ENCODE measurements around the genes DEFB129, TMEM74B and FKBP1A.

- PRO-cap = no peak
Observed at GRCh38 chr20:226906-227333, at the start of gene DEFB129. Gene DEFB129, plus strand, starts transcription at chr20:227258.

- PRO-cap = no peak
Observed at GRCh38 chr20:300159-300952, 3.0 kb downstream of the ZCCHC3 start.

DNA sequence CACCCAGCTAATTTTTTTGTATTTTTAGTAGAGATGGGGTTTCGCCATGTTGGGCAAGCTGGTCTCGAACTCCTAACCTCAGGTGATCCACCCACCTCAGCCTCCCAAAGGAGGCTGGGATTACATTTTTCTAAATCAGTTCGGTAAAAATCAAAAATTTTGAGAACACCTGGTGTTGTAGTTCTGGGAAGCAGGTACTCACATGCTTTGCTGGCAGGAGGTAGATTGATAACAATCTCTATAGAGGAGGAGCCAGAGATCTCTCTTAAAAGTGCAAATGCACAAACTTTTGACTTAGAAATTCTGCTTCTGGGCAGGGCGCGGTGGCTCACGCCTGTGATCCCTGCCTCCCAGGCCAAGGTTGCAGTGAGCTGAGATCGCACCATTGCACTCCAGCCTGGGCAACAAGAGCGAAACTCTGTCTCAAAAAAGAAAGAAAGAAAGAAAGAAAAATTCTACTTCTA lies 14.6 kb upstream of the TRIB3 start:
- PRO-cap = no peak

GRCh38 chr20:413591-413916 lies 5.5 kb downstream of the RBCK1 start:
- PRO-cap = no peak

DNA sequence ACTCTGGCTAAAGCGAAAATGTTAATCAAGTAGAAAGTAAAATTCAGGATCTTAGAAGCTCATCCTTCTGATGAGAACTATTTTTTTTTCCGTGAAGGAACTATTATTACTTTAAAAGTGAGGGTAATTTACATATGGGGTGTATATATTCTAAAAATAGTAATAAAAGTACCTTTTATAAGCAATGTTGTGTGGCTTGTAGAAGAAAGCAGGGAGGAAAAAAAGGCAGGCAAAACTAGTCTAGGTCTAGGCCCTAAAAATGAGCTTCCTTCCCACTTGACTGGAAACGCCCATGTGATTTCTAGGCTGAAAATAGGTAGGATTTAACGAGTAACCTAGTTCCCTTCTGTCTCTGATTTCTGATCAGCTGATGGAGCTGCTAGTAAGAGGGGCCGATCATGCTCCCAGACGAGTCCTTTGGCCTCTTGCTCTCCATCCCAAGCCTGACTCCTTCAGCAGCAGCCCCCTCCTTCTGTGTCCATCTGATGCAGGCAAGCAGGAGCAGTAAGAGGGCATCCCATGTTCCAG lies 24.6 kb downstream of the TBC1D20 start:
- PRO-cap = no peak

DNA sequence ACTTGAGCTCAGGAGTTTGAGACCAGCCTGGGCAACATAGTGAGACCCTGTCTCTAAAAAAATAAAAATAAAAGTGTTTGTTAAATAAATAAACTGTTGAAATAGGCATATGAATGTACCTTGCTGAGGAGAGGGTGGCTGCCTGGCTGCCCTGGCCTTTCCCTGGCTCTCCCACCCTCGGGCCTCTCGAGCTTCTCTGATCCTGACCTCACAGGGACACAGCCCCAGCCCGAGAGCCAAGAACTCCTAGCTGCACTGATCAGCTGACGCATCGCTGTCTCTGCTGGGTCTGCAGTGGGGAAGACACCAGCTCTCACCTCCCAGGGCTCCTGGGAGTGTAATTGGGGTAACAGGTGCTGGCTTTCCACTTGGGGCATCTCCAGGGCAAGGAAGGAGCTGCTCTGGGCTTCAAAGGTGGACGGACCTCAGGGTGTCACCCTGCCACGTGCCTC lies 7.0 kb downstream of the TCF15 start:
- PRO-cap = no peak

DNA sequence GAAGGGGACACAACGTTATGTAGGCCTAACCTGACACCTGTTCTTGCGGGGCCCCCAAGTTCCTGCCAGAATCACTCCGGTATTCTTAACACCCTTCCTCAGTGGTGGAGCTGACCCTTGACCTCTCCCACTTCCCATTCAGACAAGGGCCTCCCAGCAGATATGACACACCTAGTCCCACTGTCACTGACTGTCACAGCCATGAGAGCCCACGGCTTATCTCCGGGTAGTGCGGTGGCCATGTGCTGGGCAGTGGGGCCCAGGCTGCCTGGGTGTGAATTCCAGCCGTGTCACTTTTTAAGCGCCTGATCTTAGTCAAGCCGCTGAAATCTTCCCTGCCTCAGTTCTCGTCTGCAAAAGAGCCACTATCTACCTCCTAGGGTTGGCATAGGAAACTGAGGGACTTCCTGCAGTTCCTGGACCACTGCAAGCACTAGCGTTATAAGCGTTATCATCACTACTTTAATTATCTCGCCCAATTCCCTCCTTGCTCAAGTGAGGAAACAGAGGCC lies 642 bp downstream of the SRXN1 start:
- PRO-cap = no peak

DNA sequence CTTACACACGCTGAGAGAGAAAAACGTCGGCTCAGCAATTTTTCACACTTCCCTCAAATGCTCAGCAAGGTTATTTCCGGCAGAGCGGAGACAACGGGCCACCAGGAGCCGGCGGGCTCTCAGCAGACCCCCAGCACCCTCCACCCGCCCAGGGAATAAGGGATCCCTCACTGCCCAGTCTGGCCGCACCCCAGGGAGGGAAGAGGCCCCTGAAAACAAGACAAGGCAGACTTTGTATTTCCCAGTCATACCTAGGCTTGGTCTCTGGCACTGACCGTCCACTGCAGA lies 2.8 kb downstream of the SCRT2 start:
- PRO-cap = no peak

DNA sequence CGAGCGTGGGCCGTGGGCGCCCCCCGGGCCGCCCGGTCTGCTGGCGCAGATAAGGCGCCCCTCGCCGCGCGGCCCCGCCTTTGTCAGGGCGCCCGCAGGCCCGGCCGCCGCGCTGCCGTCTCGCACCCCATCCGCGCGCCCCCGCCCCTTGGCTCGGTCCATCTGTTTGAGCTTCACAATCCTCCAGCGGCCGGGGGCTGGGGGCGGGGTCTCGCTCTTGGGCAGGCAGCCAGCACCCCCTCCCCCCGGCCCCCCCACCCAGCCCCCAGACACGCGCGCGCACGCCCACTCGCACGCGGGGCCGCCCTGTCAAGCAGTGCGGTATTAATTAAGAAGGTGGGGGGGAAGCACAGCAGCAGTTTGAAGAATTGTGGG lies 34.5 kb upstream of the SCRT2 start:
- PRO-cap = unidirectional peak, minus-strand start at position 122 of the sequence

DNA sequence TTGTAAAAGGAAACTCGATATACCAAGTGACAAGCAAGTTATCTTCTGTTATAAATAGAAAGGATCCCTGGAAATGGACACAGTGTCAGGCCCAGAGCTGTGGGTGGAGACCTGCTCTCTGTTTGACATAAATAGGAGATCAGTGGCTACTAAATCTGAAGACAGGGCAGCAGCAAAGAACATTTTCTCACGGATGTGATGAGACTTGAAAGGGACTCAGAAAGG lies 12.4 kb upstream of the FAM110A start:
- PRO-cap = no peak

- PRO-cap = unidirectional peak, plus-strand start at chr20:1184818
Observed at GRCh38 chr20:1184523-1185762, at the start of gene TMEM74B. Gene TMEM74B, minus strand, starts transcription at chr20:1184981.

DNA sequence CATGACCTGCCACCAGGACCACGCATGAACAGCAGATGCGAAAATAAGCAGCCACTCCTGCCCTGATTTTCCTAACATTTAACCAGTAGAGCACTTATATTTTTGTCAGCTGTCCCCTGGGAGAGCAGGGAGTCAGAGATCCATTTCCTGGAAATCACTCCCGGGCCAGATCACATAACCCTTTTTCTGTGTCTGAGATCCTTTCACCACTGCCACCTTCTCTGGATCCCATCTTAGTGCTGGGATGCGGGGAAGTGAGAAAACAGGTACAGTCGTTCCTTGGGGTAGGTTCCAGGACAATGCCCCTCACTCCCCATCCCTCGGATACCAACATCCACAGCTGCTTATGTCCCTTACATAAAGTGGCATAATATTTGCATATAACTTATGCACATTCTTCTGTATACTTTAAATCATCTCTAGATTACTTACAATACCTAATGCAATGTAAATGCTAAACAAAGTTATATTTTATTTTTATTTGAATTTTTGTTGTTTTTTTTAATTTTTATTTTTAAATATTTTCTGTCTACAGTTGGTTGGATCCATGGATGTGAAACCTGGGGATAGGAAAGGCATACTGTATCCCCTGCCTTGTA lies 5.5 kb downstream of the SDCBP2 start:
- PRO-cap = no peak

DNA sequence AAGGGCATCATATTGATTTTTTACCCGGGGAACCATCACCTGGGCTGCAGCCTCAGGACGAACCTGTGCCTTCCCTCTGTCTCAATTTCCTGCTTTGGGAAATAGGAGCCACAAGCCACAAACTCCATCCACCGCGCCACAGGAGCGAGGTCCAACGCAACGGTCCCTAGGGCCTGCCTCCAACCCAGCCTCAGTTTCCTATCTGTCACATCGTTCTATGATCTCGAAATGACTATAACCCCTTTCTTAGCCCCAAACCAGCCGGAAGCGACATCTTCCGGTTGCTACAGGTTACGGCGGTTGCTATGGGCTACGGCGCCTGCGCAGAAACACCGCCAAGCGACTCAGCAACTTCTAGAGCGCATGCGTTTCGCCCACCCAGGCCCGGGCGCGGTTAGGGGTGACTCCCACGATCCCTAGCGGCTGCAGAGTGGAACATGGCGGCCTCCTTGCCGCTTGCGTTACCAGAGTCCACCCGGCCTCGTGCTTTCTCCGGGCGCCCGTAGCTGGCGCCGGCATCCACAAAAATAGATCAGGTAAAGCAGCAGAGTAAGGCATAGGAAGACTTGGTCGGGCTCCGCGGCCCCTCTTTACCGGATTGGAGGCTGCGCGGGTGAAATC lies 3.8 kb downstream of the SDCBP2 start:
- PRO-cap = bidirectional peak, plus-strand start at position 428 of the sequence, minus-strand start at position 230 of the sequence

GRCh38 chr20:1341659-1342440 lies 12.9 kb upstream of the SDCBP2 start:
- PRO-cap = no peak

GRCh38 chr20:1388376-1389499 lies 4.1 kb downstream of the FKBP1A start:
- PRO-cap = no peak

DNA sequence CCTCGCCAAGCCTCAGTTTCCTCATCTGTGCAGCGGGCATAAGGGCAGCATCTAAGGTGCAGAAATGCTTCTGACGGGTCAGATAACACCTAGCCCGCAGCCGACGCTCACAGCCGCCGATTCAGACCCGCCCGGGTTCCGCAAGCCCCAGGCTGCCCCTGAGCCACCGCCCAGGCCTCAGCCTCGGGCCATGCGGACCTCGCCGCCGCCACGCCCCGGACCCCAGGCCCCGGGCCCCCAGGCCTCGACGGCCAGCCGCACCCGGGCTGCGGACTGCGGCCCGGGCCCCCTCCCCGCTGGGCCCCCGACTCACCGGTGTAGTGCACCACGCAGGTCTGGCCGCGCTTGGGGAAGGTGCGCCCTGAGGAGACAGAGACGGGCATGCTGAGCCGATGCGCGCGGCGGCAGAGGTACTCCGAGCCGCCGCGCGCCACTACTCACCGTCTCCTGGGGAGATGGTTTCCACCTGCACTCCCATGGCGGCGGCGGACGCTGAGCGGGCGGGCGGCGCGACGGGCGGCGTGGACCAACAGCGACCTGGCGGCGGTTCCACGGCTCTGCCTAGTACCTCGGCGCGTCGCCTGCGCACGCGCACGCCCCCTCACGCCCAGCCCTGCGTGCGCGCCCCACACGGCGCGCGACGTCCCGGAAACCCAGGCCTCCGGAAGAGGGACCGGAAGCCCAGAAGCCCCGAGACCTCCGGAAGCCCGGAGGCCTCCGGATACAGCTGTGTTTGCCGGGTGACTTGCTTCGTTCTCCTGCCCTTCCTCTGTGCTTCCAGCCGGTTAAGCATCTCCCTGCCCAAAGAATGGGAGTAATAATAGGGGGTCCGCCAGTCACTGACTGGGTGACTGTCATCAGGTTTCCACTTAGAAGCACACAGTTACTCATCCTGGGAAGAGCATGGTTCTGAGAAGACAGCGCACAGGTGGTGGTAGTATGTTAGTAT lies at the start of gene FKBP1A:
Gene FKBP1A, minus strand, starts transcription at position 534 of the 949 bp plus-strand sequence.
- PRO-cap = bidirectional peak, plus-strand start at position 720 of the sequence, minus-strand start at position 539 of the sequence

- PRO-cap = no peak
Observed at GRCh38 chr20:1543154-1543604, 14.3 kb downstream of the SIRPD start.

- PRO-cap = unidirectional peak, plus-strand start at chr20:1802473; unidirectional peak, plus-strand start at chr20:1802511
Observed at GRCh38 chr20:1802243-1802897, 92.8 kb upstream of the SIRPA start.

DNA sequence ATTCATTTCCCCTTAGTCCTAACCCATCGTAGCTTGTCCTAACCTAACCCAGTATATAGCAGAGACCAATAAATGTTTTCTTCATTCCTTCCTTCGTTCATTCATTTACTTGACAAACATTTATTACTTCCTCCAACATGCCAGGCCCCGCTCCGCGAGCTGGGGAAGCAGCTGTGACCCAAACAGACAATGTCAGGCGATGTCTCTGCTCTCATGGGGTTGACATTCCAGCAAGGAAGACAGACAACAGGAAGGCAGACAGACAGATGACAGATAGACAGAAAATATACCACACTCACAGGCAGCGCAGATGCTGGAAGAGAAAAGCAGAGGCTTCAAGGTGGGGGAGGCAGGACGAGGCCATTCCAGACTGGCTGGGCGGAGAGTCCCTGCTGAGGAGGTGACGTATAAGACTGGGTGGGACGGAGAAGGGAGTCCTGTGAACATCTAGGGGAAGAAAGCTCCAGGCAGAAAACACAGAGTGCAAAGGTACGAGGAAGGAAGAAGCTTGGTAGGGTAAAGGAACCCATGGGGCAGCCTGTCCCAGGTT lies 33.7 kb upstream of the SIRPA start:
- PRO-cap = no peak

DNA sequence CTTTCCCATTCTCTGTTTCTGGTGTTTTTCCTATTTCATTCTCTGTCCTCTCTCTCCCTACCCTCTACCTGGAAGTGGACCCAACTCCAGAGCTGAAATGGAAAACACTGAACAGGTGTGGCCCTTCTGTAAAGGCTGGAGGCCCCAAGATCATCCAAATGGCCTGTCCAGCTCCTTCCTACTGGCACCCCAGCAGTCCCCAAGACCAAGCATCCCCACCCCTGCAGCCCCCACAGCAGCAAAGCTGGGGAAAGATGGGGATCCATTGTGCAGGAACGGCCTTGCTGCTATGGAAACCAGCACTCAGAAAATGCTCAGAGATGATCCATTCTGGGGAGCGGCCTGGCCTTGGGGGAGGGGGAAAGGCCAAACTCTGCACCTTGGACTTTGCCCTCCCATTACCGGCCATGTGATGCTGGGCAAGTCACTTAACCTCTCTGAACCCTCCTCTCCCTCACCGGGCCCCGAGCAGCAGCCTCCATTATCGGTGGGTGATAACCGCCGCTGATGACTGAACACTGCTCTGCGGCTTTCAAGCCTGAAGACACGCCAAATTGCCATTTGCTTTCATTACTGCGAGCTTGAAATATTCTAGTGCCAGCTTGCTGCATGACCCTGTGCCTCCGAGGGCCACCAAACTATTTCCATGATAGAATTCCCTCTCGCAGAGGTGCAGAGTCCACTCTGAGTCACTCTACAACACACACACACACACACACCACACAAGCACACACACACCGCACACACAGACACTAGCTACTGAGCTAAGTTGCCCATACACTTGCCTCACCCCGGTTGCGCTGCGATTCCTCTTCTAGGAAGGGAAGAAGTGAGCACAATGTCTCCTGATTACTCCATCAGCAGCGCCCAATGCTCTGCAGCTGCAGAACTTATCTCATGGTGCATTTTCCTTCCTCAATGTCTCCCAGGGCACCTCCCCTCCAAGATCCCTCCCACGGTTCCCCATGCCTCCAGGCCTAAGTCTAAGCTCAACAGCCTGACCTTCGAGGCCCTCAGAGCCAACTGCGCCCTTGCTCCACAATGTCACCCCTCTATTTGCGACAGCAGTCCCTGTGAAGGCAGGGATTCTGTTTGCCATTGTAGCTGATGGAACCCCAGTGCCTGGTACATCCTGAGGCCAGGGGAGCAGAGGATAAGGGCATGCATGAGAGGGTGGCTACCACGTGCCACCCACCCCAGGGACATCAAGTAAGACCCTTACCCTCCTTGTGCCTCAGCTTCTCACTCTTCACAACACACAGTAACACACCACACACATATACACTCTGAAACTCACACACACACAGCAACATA lies 20.5 kb upstream of the SIRPA start:
- PRO-cap = no peak

All from neural crest cell (in vitro differentiated cells).